Caco-2 (cell line): Measurements from ENCODE around the genes RSC1A1, PLEKHM2 and FAM131C.

DNA sequence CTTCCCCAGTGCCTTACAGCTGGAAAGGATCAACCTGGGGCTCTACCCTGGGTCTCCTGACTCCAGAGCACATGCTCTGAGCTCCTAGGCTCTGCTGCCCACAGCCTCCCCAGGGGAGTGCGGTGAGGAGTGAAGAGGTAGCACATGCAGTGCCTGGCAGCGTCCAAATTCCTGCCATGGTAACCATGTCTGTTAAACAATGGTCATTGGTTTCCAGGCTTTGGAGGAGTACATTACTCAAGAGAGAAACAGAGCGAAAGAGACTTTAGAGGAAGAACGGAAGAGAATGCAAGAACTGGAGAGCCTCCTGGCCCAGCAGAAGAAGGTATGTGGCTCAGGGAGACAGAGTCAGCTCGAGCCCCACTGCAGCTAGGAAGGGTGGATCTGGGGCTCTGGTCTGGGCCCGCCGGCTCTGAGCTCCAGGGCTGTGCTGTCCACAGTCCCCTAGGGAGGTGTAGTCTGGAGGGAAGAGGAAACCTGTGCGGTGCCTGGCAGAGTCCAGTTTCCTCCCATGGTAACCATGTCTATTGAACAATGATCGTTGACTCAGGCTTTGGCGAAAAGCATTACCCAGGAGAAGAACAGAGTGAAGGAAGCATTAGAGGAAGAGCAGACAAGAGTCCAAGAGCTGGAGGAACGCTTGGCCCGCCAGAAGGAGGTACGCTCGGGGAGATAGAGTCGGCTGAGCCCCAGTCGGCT lies 64.7 kb upstream of the EFHD2 start:
- PRO-cap, result no peak
- RRBS, result no CpG with 5 or more reads among the region's 16 CpGs

- PRO-cap, result no peak
- RRBS, result no CpG with 5 or more reads among the region's 19 CpGs
Measured at GRCh38 chr1:15387968-15388870, 21.5 kb upstream of the EFHD2 start.

GRCh38 chr1:15407176-15407636 lies 2.5 kb upstream of the EFHD2 start:
- PRO-cap, result no peak
- RRBS, result no CpG with 5 or more reads among the region's 5 CpGs

DNA sequence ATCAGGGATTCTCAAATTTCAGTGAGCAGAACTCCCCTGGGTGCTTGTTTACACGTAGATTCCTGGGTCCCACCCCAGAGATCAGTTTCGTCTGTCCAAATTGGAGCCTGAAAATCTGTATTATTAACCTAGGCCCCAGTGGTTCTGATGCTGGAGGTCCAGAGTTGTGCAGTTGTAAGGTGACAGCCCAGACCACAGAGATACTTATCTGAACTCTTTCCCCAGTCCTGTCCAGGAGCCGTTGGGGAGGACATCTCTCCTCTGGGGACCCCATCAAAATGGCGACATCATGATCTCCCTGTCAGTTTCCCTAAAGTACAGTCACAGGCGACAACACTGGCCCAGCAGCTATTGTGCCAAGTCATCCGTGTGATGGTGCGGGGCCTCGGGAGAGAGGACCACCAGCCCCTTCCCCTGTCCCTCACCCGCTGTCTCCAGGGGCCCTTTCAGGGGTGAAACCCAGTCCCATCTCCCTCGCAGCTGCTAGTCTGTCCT lies 779 bp upstream of the EFHD2 start:
- PRO-cap, result no peak
- RRBS, result no CpG with 5 or more reads among the region's 10 CpGs

GRCh38 chr1:15426290-15427307 lies 11.6 kb upstream of the CTRC start:
- PRO-cap, result no peak
- RRBS, result 98% methylated on average over 4 of the region's 36 CpGs

DNA sequence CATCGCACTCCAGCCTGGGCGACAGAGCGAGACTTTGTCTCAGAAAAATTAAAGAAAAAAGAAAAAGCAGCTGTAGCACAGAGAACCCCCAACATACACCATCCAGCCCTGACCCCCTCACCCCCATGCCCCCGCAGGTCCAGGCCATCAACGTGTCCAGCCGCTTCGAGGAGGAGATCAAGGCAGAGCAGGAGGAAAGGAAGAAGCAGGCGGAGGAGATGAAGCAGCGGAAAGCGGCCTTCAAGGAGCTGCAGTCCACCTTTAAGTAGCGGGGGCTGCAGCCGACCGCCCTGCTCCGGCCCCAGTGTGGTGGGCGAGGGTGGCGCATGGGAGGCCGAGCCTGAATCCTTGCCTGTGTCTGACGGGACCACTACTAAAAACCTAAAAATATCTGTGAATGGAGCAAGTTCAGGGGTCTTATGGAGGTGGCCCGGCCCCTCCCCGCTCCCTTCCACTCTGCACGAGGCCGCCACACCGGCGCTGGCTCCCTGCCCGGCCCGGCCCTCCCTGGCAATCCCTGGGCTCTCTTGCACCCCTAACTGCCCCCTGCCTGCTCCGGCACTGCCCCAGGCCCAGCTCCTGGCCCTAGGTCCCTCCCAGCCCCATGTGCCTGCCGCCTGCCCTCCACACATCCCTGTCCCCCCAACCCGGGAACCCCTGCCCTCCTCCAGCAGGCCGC lies 9.6 kb upstream of the CTRC start:
- PRO-cap, result no peak
- RRBS, result 95% methylated on average over 7 of the region's 30 CpGs

DNA sequence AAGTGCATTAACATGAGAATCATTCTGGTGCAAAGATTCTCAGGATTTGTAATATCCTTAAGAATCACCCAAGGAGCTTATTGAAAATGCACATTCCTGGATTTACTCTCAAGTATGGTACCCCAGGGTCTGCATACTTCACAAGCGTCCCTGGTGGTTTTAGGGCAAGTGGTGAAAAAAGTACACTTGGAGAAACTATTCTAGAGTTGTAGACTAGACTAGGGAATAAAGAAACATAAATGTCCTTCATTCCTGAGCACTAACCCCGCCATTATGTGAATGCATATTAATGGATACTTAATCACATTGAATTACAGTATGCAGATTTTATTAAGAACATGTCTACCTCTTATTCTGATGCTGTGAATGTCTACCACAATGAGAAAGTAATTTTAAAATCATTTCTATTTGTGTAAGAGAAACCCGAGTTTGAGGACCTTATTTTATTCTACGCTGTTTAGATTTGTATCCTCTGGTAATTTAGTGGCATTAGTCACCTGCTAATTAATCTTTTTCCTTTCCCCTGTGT lies at the start of gene RSC1A1:
TSS of gene RSC1A1 (plus strand) at position 415 of the 529 bp plus-strand sequence.
- PRO-cap, result no peak
- RRBS, result no CpG with 5 or more reads among the region's 4 CpGs

- PRO-cap, result bidirectional peak, plus-strand start at chr1:15684322, minus-strand start at chr1:15684250
- RRBS, result 5% methylated on average over 73 of the region's 125 CpGs
Measured at GRCh38 chr1:15683721-15684921, at the start of gene PLEKHM2. PLEKHM2 (plus strand) TSS chr1:15684320.

DNA sequence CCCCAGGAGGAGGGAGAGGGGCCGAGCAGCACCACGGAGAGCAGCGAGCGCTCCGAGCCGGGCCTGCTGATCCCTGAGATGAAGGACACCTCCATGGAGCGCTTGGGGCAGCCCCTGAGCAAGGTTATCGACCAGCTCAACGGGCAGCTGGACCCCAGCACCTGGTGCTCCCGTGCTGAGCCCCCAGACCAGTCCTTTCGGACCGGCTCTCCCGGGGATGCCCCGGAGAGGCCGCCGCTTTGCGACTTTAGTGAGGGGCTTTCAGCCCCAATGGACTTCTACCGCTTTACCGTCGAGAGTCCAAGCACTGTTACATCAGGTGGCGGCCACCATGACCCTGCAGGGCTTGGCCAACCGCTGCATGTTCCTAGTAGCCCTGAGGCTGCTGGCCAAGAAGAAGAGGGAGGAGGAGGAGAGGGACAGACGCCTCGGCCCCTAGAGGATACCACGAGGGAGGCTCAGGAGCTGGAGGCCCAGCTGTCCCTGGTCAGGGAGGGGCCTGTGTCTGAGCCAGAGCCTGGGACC lies 8.8 kb upstream of the SLC25A34 start:
- PRO-cap, result no peak
- RRBS, result no CpG with 5 or more reads among the region's 25 CpGs

DNA sequence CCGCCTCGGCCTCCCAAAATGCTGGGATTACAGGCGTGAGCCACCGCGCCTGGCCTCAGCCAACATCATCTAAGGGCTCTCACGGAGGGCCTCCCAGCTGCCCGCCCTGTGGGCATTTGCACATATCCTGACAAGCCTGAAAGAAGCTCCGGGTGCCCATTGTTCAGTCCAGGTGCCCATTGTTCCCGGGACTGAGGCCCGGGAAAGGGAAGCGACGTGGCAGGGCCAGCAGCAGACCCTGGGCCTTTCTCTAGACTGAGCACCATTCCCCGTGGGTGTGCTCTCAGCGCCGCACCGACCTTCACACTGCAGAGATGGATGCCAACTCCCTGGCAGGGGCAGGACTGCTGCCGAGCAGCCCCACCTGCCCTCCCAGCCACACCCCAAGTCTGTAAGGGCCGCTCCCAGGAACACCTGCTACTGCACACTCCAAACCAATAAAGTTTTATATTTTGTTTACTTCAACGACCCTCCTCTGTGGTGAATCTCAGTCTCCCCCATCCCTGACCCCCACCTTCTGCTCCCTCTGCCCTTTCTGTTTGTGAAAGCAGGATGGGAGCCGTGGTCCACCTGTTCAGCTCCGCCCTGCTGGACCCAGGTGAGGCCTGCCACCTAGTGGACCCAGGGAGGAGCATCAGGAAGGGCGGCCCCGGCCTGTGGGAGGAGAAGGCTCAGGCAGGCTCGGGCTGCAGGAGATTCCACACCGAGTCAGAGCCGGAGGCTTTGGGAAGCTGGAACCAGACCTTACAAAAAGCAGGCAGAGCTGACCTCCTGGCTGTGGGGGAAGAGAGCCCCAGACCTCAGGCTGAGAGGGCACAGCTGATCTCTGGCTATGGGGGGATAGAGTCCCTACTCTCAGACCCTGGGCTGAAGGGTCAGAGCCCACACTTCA lies 1.1 kb upstream of the TMEM82 start:
- PRO-cap, result unidirectional peak, plus-strand start at position 711 of the sequence
- RRBS, result 6% methylated on average over 4 of the region's 26 CpGs

DNA sequence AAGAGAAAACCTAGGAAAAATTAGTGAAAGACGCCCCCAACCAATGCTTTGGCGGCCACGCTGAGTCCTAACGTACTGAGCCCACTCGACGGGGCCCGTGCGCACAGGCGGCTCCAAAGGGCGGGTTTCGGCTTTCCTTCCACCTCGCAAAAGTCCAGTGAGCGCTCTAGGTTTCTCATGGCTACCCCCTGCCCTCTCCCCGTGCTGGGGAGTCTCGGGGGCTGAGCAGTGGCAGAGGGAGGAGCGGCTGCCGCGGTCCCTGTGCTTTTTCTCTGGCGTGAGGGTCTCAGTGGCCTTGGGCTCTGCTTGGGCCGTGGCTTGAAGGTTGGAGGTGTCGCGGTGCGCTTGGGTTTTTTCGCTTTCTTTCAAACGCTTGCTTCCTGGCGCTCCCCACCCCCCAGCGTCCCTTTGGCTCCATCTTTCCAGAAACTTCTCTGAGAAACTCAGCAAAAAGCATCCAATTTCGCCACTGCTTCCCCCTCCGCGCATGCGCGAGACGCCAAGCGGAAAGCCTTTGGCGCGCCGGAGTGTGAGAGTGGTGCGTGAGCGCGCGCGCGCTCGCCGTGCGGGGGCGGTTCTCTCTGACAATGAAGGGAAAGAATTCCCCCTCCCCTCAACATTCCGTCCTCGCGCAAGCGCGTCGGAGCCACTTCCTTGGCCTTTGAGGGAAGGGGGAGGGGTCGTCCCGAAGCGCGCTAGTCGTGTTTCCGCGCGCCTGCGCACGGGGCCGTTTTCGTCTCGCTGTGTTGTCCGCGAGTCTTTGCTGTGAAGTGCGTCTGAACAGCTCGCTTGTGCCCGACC lies 11.9 kb upstream of the SPEN start:
- PRO-cap, result bidirectional peak, plus-strand start at position 746 of the sequence, minus-strand start at position 436 of the sequence
- RRBS, result no CpG with 5 or more reads among the region's 71 CpGs

DNA sequence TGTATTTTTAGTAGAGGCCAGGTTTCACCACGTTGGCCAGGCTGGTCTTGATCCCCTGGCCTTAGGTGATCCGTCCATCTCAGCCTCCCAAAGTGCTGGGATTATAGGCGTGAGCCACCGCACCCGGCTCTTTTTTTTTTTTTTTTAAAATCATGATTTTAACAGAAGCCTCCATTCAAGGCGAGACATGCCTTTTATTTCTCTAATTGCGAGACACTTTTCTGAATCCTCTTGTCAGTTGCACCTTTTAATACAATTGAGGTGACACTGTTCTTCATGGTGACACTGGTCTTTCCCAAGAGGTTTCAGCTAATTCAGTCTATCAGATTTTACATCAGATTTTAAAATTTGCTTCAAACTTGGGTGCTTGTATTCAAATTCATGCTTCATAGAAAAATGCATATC lies 2.8 kb upstream of the SPEN start:
- PRO-cap, result no peak
- RRBS, result no CpG with 5 or more reads among the region's 7 CpGs

GRCh38 chr1:15849027-15849219 lies 1.4 kb downstream of the SPEN start:
- PRO-cap, result no peak
- RRBS, result no CpG with 5 or more reads among the region's 8 CpGs

- PRO-cap, result bidirectional peak, plus-strand start at chr1:15849329, minus-strand start at chr1:15849403; bidirectional peak, plus-strand start at chr1:15849521, minus-strand start at chr1:15849510; bidirectional peak, plus-strand start at chr1:15850176, minus-strand start at chr1:15850130
- RRBS, result 18% methylated on average over 2 of the region's 49 CpGs
Measured at GRCh38 chr1:15849220-15850397, 2.1 kb downstream of the SPEN start.

DNA sequence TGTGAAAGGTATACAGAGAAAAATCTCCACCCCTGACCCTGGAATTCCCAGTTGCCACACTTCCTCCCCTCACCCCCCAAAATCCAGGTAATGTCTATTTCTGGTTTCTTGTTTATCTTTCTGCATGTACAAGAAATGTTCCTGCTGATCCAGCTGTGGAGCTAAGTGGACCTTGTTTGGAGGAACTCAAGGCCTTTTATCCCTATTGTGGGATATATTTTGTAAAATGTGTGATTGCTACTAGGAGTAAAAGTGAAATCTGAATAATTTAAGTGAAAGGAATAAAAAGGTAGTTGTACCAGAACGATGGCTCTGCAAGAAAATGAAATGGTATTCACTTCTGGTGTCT lies 2.9 kb downstream of the SPEN start:
- PRO-cap, result no peak
- RRBS, result no CpG with 5 or more reads among the region's 1 CpG

- PRO-cap, result no peak
- RRBS, result no CpG with 5 or more reads among the region's 3 CpGs
Measured at GRCh38 chr1:15921782-15922464, 54.0 kb downstream of the ZBTB17 start.

DNA sequence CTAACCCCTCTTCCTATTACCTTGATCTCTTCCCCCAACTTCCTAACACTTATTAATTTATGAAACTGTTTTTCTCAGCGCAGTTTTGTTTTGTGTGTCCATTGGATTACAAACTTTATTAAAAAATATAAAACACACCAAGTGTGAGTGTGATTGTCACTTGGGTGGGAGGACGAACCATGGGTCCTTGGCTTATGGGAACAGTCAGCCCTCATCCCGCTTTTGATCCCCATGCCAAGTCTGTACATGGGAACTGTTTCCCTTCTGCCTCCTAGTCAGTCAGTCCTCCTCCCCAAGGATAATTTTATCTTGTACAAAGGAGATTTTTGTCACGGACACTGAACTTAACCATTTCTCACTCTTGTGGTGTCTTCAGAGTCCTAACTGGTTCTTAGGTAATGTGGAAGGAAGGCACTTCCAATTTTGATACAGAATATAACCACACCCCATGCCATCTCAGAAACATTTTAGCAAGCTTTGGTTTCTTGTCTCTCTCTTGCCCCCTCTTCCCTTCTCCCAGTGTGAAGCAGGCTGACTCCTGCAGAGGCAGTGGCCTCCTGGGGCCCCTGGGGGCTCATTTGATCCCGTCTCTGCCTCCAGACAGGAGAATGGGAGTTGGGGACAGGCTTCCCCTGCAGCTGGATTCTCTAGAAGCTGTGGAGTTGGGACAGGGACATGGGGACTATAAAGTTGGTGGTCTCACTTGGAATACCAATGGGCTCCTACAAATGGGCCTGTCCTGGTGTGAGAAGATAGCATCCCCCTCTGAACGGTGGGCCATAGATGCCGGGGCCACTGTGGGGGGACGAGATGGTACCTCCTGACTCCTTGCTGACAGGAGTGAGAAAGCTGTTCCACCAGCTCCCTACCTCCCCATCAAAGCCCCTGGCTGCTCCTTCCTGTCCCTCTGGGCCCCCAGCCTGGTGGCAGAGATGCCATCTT lies 35.3 kb downstream of the ZBTB17 start:
- PRO-cap, result no peak
- RRBS, result no CpG with 5 or more reads among the region's 8 CpGs

DNA sequence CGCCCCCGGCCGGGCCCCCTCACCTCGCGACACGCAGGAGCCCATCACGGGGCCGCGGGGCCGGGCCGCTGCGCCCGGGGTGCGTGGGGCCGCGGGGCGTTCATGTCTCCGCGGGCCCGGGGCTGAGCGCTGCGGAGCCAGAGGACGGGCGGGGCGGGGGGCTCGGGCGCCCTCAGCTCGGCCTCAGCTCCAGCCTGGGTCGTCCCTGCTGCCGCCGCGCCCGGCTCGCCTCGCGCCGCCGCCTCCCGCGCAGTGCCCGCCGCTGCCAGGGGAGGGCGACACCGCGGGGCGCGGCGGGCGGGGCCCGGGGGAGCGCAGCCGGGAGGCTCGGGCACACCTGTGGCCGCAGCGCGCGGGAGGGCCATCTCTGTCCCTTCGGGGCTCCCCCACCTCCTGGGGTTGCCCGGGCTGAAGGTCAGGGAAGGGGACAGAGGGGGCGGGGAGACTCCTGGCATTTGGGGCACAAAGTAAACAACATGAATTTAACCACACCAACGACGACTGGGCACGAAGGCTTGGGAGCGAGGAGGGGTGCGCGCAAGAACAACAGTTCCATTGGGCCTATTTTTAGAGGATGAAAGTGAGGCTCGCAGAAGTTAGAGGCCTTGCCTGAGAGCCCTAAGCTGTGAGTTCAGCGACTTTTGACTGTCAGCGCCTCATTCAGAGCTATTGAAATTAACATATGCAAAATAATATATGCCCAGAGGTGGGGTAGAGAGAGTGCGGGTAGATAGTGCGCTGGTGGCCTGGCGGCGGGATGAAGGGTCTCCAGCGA lies at the start of gene FAM131C:
TSS of gene FAM131C (minus strand) at position 254 of the 775 bp plus-strand sequence.
- PRO-cap, result bidirectional peak, plus-strand start at position 307 of the sequence, minus-strand start at position 254 of the sequence
- RRBS, result 3% methylated on average over 48 of the region's 74 CpGs

DNA sequence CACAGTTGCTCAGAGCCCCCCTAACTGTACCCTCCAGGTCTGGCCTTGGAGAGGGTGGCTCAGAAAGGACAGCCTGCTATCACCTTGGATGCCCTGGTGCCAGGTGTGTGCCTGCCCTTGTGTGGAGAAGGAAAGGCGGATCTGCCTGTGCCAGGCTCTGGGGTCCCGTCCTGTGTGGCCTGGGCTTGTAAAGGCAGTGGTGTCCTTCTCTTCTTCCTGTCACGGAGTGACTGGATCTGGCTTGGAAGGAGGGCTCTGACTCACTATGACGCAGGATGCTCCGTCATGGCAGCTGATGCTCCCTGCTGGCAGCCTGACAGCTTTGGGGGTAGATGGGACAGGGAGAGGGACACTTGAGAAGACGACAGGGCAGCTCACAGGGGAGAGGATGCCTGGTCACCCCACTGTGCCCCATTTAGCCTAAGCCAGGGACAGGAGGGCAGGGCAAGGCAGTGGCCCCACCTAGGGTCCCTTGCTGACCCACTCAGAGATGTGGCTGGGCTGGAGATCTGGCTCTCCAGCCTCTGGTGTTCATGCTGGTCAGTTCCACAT lies 2.6 kb upstream of the FAM131C start:
- PRO-cap, result no peak
- RRBS, result no CpG with 5 or more reads among the region's 6 CpGs

DNA sequence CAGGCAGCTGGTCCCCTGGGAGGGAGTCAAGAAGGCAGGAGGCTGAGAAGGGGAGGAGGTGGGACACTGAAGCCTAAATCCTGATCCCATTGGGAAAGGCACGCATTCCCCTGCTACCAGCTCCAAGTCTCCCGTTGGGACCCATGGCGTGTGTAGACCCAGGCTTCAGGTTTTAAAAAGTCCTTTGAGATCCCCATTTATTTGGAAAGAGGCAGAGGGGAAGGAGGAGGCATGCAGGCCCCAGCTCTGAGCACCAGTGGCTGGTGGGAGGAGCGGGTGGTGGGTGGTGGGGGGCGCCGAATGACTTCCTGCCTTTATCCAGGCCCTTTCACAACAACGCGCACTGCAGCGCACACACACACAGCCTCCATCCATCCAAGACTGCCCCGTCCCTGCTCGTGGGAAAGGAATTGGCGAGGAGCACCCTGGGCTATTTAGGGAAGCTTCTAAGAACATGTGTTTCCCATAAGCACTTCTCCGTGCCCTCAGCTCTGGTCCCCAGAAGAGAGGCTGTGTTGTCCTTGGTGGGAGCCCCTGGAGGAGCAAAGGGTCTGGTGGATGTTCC lies 28.3 kb downstream of the EPHA2 start:
- PRO-cap, result no peak
- RRBS, result no CpG with 5 or more reads among the region's 13 CpGs